Pericardium fibroblast (primary cell): ENCODE measurements around the gene RSBN1.

GRCh38 chr1:113506371-113507122 is 116.2 kb downstream of the MAGI3 start:
- RAMPAGE, long total RNA = no peak

DNA sequence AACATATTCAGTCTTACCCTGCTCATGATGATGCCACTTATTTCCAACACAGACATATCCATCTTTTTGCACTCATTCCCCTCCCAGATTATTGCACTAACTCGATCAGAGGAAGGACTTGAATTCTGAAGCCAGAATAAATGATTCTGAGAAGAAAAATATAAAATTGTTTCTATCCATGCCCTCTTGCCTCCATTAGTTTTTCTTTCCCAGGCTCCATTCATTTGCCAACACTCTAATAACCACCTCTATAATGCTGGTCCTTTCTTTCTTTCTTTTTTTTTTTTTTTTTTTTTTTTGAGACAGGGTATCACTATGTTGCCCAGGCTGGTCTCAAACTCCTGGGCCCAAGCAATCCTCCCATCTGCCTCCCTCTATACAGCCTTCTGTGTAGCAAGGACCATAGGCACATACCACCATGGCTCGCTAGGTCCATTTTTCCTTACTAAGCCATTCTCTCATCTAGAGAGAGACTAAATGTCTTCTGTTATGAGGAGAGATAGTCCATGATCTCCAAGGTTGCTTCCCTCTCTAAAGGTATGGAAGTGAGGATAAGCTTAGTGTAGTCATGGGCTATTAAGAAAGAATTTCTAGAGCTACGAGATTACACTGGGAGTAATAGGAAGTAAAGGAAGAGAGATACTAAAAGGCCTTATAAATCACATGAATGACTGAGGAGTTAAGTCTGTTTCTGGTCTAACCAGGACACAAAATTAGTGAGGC is 52.5 kb downstream of the PHTF1 start:
- RAMPAGE, long total RNA = no peak

- RAMPAGE, long total RNA = no peak
Observed at GRCh38 chr1:113804636-113805152, 7.6 kb downstream of the RSBN1 start.

DNA sequence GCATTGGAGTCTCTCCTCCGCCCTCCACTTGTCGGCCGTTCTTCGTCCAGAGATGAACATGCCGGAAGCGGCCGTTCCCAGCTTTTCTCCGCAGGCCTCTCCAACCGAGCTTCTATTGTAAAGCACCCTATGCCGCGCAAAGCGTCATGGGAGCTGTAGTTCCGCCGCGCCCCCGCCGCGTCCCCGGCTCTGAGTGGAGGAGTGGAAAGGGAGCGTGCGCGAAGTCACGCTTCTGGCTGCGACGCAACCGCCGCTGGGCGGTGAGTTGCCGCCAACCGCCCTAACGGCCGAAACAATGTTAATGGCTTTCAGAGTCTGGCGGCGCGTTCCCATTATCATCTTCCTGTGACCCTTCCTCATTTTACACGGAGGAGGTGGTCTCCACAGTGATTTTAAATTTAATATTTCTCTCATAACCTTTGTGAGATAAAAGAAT is at the start of gene RSBN1:
Gene RSBN1 (minus strand): TSS at position 124 of the 436 bp plus-strand sequence.
- RAMPAGE, long total RNA = no peak

DNA sequence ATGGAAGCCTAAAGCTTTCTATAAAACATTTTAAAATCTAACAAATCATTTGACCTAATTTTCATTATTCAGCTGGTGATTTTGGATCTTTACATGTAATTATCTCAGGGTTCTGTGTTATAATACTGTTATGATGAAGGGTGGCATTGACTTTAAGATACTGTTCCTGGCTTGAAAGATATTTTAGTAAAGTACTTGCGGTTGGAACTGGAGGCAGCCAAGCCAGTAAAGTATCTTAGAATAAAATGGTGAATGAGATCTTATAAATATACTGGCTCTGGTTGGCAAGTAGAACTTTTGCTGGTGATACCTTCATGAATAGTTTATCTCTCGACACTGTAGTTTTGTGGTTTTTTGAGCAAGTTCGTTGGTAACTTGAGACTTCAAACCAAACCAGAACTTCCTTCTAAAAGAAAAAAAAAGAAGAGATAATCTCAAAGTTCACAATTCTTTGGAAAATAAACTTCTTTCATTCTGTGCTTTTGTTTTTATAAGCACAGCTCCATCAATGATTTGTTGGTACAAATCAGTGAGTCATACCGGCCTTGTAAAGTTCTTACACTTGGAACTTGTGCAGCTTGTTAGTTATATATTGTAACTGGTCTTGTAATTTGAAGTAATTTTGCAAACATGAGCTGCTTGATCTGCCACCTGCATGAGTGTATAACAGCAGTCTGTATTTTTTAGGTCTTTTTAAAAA is 2.3 kb downstream of the HIPK1 start:
- RAMPAGE, long total RNA = no peak

- RAMPAGE, long total RNA = no peak
Observed at GRCh38 chr1:113947171-113947852, 18.2 kb downstream of the HIPK1 start.

DNA sequence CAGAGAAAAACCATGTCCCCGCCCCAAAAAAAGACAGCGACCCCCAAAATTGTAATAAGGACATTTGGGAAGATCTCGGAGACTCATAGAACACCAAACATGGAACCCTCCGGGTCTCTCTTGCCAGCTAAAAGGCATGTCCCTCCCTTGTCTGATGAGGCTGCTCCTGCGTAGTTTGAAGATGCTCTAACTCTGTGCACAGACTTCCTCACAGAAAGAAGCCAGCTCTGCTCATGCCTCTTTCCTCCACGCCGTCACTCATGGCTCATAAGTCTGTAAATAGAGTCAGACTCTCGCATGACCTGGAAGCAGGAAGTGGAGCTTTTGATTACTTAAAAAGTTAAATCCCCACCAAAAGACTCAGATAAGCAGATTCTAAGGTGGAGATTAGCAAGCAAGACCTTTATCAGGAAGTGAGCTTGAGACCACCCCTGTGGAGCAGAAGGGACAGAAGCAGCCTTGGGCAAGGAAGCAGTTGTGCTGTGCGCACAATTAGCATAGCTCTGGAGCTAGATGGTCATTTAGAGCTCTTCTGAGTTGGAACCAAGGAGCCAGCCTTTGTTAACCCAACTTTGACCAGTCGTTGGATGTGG is 171.6 kb downstream of the TRIM33 start:
- RAMPAGE, long total RNA = no peak

GRCh38 chr1:114464210-114464546 is 46.8 kb downstream of the TRIM33 start:
- RAMPAGE, long total RNA = no peak

- RAMPAGE, long total RNA = no peak
Observed at GRCh38 chr1:114571510-114571977, 9.9 kb downstream of the BCAS2 start.

DNA sequence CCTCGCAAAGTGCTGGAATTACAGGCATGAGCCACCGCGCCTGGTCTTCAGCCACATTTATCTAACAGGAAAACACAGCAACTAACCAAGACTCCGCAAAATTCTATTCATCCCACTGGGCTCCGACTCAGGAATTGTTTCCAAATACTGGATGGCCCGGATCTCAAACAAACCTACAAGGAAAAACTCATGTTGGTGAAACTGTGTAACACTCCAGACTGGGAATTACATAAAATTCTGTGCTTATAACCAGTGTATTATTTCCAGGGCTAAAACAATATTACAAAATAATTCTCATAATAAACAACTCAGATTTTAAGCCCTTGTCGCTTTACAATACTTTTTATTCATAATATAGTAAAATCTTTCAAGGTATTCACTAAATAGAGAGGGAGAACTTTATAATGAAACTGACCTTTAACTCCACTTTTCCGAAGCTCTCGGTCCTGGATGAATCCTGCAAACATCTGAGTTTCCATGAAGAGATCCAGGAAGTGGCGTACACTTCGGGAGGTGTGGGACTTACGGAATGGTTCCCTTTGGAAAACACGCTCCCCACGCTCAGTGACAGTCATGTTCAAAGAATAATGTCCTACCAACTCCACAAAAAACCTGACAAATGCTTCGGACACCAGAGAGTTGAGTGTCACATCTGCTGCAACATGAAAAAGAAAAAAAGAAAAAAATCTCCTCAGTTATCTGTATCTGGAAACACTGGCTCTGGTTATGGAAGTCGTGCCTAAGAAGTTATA is 6.1 kb upstream of the BCAS2 start:
- RAMPAGE, long total RNA = no peak

DNA sequence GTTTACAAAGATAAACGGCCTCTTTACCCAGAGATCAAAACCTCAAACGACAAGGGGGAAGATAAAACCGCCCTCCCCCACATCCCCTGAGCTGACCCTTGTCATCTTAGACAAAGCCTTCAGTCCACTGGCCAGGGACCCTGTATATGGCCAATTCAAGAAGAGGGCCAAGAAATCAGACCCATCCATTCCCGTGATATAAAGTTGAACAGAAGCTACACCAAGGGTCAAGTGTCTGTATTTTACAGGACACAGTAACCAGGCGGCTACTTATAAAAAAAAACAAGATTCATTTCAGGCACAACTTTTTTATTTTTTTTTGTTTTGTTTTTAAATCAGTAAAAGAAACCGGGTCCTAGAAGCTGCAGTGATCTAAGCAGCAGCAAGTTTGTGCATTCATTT is 430 bp upstream of the NRAS start:
- RAMPAGE, long total RNA = no peak

- RAMPAGE, long total RNA = no peak
Observed at GRCh38 chr1:114723657-114724182, 7.1 kb upstream of the NRAS start.

- RAMPAGE, long total RNA = no peak
Observed at GRCh38 chr1:114737861-114738342, 19.9 kb downstream of the CSDE1 start.

GRCh38 chr1:115063212-115063609 is 26.1 kb downstream of the TSPAN2 start:
- RAMPAGE, long total RNA = no peak

DNA sequence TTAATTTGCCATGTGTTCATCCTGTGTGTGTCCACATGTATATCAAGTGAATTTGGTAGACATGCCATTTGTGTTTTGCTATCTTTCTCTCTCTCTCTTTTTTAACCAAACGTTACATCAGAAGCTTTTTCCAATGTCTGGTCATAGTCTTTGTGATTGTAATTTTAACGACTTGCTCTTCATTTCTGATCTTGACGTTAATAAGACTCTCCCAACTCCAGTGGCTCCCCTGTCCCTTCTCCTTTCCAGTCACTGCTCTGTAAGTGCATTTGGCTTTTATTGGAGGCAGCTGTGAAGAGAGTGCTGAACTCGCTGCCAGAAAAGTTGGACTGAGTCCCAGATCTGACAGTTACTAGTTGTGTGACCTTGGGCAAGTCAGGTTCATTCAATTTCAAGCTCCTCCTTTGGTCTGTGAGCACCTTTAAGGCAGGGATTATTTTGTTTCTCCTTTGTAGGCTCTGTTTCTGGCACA is 109.6 kb upstream of the TSPAN2 start:
- RAMPAGE, long total RNA = no peak

DNA sequence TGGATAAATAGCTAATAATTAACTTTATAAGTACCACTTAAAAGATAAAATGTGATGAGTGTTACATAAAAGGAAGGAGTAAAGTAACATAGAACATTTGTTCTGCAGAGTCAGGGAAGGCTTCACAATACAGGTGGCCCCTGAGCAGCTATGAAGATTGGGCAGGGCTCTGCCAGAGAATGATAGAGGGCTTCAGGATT is 108.9 kb downstream of the NGF start:
- RAMPAGE, long total RNA = no peak

GRCh38 chr1:115336724-115337107 is 1.3 kb downstream of the NGF start:
- RAMPAGE, long total RNA = no peak

GRCh38 chr1:115431981-115432561 is 94.0 kb upstream of the NGF start:
- RAMPAGE, long total RNA = no peak

- RAMPAGE, long total RNA = no peak
Observed at GRCh38 chr1:115700858-115701508, 59.2 kb downstream of the VANGL1 start.

DNA sequence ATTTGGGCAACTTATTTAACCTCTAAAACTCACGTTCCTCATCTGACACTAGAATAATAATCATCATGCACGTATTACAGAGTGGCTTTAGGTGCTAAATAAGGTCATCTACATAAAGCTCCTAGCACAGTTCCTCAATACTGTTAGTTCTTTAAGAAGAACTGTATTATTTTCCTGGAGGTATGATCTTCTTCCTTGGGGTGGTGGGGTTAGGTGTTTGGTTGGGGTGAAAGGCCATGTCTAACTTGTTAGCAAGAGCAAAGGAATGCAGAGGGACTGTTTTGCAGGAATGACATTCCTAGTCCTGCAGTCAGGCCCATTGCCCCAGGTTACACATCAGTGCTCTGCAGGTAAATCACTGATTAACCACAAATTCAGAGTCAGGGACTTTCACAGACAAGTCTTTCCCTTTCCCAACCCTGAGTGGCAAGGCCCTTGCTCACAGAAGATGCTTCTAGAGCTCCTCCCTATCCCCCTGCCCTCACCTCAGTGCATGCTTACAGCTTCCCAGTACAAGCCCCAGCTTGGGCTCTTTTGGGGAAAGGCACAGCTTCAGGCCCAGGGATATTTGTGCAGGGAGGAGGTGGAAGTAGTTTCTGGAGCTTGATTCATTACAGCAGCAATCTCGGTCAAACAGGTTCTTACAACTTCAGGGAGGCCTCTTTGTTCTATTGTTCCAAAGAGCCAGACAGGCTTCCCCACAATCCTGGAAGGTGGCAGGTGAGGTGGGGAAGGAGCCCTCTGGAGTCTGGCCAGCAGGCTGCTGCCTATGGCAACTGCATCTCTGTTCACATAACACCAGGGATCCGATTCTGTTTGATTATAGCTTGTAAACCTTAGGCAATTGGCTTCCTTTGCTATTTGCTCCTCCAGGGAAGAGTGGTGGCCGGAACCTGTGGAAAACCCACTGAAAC is 53.9 kb downstream of the CASQ2 start:
- RAMPAGE, long total RNA = no peak